Spleen (tissue), 7 donors: Measurements from ENCODE around the genes ZCCHC4 and RBPJ.

- PRO-cap, 4 experiments = peak in 4 of 4 experiments; most common plus-strand start chr4:25312784 (in 2); most common minus-strand start chr4:25312596 (in 2)
- RAMPAGE, long total RNA, 4 experiments = start-site peak on the plus strand in 2 of 4 experiments, at chr4:25312795-25312861 at its widest, 26 to 150 reads per replicate
Observed at GRCh38 chr4:25312257-25313415, at the start of gene ZCCHC4. Gene ZCCHC4 (plus strand): TSS chr4:25312774.

GRCh38 chr4:25373145-25373490, 3.9 kb upstream of the ANAPC4 start:
- PRO-cap, 4 experiments = no peak in any of the 4 experiments
- RAMPAGE, long total RNA, 4 experiments = no peak in any of the 4 experiments

DNA sequence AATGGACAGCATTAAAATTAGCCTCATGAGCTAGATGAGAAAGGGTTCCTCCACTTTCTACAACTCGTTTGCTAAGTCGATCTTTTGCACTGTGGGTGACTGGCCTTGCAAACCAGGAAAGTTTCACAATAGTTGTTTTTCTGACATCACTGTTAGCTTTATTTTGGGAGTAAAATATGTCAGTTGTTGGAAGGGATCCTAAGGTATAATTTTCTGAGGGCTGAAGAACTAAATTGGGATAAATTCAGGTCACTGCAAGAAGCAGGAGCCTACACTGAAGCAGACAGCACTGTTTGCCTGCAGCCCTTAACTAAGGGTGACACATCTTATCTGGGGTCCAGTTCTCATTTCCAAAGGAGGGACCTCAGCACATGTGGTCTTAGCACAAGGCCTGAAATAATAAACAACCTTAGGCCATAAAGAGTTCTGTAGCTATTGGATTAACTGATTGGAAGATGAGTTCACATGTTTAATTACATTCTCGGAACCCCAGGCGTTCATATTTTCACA, 29.2 kb downstream of the ANAPC4 start:
- PRO-cap, 4 experiments = no peak in any of the 4 experiments
- RAMPAGE, long total RNA, 4 experiments = no peak in any of the 4 experiments

GRCh38 chr4:25652042-25652713, 3.5 kb upstream of the SLC34A2 start:
- PRO-cap, 4 experiments = no peak in any of the 4 experiments
- RAMPAGE, long total RNA, 4 experiments = no peak in any of the 4 experiments

- PRO-cap, 4 experiments = no peak in any of the 4 experiments
- RAMPAGE, long total RNA, 4 experiments = no peak in any of the 4 experiments
Observed at GRCh38 chr4:25653291-25653604, 2.4 kb upstream of the SLC34A2 start.

DNA sequence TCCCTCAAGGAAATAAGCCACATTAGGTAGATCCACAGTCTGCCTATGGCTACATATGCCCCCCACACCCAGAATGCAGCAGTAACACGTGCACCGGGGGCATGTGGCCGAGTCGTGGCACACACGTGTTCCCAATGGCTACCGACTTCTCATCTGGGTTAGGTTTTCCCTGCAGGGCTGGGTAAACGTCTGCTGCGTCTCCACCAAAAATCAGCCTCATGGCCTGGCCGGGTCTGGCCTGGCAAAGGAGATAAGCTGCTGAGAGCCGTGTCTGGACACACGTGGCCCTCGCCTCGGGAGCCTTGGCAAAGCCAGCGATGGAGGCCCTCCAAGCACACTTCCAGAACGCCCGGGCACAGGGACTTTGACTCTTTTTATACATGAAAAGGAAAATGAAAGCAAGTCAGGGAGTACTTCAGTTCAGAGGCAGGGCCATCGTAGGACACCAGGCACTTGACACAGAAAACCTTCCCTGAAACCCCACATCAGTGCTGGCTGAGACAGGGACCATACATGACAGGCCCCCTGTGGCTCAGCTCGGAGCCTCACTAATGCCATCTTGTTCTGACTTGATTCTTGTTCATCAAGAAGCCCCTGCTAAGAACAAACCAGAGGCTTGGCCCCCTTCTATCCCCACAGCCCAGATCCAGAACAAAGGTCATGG, 19.1 kb downstream of the SEL1L3 start:
- PRO-cap, 4 experiments = peak in 4 of 4 experiments; most common plus-strand start position 488 of the sequence (in 4); most common minus-strand start position 347 of the sequence (in 3)
- RAMPAGE, long total RNA, 4 experiments = no peak in any of the 4 experiments

DNA sequence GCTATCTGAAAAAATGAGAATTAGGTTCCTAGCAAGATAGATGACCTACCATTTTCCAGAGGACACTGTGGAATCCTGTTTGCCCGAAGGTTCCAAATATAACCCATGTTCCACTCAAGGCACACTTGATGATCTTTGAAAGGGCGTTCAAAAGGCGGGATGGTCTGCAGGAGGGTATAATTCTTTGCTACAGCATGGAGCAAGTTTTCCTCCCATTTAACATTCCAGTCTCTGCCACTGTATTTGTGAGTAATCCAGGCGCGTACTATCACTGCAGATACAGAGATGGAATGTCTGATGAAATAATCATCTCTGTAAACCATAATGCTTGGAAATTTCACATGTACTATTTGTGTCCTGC, 15.6 kb downstream of the SEL1L3 start:
- PRO-cap, 4 experiments = no peak in any of the 4 experiments
- RAMPAGE, long total RNA, 4 experiments = no peak in any of the 4 experiments

GRCh38 chr4:26204184-26204564, 116.6 kb upstream of the RBPJ start:
- PRO-cap, 4 experiments = peak in 2 of 4 experiments; most common plus-strand start chr4:26204407 (in 2)
- RAMPAGE, long total RNA, 4 experiments = no peak in any of the 4 experiments

GRCh38 chr4:26320109-26321179, at the start of gene RBPJ:
Gene RBPJ (plus strand): TSS chr4:26321014.
- PRO-cap, 4 experiments = peak in 4 of 4 experiments; most common plus-strand start chr4:26321014 (in 4); most common minus-strand start chr4:26320936 (in 4)
- RAMPAGE, long total RNA, 4 experiments = start-site peak on the plus strand in 4 of 4 experiments, at chr4:26320781-26321028 at its widest, 99 to 1,735 reads per replicate; start-site peak on the minus strand in 3 of 4 experiments, at chr4:26320873-26320912 at its widest, 7 to 31 reads per replicate

- PRO-cap, 4 experiments = no peak in any of the 4 experiments
- RAMPAGE, long total RNA, 4 experiments = no peak in any of the 4 experiments
Observed at GRCh38 chr4:26803300-26804075, 57.2 kb upstream of the STIM2 start.

- PRO-cap, 4 experiments = peak in 2 of 4 experiments; most common plus-strand start chr4:26861757 (in 1); most common minus-strand start chr4:26861805 (in 1)
- RAMPAGE, long total RNA, 4 experiments = no peak in any of the 4 experiments
Observed at GRCh38 chr4:26861725-26862292, 1.2 kb downstream of the STIM2 start.

DNA sequence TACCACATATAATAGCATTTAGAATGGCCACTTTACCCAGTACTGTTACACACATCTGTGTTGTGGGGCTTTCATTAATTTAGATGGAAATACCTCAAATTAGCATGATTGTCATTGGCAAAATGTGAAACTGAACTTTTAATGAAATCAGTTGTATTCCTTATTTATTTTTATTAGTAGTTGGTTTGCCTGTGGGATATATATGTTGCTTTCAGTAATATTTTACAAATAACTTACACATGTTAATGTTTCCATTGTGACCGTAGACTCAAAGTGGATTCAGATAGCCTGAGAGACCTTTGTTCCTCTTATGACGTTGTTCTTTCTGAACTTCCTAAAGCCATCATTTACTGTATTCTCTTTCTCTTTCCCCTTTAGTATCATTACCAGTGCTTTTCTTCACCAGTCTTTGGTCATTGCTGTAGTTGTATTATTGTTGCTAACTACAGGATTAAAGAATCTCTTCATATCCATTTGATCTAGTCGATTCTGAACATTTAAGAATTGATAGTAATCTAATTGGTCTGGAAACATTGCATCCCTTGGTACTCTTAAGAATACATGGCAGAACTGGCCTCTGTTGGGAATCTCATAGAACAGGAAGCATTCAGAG, 4.2 kb downstream of the STIM2 start:
- PRO-cap, 4 experiments = peak in 1 of 4 experiments; most common minus-strand start position 270 of the sequence (in 1)
- RAMPAGE, long total RNA, 4 experiments = no peak in any of the 4 experiments

DNA sequence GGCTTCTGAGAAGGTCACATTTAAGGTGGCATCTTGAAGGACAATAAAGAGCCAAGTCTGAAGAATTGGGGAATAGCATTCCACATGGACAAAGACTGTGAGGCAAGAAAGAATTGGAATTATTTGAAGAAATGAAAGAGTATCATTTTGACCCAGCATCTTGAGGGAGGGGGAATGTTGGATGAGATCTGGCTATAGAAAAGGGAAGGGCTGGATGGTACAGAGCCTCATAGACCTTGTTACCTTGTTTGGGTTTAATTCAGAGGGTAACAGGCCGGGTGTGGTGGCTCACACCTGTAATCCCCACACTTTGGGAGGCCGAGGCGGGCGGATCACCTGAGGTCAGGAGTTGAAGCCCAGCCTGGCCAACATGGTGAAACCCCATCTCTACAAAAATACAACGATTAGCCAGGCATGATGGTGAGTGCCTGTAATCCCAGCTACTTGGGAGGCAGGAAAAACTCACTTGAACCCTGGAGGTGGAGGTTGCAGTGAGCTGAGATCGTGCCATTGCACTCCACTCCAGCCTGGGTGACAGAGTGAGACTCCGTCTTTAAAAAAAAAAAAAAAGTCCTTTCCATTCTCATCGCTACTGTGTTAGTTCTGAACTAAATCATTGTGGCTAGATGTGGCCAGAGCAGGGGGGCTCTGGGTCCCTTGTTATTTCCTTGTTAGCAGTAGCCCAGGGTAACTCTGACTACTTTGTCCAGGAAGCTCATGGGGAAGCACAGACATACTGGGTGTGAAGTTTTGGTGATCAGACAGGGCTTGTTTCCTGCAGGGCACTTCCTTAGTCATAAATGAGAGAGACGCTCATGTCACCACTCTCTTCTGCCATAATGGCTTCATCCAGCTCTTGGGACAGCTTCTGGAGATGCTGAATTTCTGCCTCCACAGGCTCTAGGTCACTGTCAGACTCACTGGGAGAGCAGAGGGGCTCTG, 12.5 kb downstream of the STIM2 start:
- PRO-cap, 4 experiments = no peak in any of the 4 experiments
- RAMPAGE, long total RNA, 4 experiments = no peak in any of the 4 experiments

- PRO-cap, 4 experiments = peak in 4 of 4 experiments; most common plus-strand start chr4:26886147 (in 4); most common minus-strand start chr4:26886031 (in 2)
- RAMPAGE, long total RNA, 4 experiments = no peak in any of the 4 experiments
Observed at GRCh38 chr4:26885904-26886755, 25.5 kb downstream of the STIM2 start.

- PRO-cap, 4 experiments = no peak in any of the 4 experiments
- RAMPAGE, long total RNA, 4 experiments = no peak in any of the 4 experiments
Observed at GRCh38 chr4:27024408-27025137, 163.9 kb downstream of the STIM2 start.

DNA sequence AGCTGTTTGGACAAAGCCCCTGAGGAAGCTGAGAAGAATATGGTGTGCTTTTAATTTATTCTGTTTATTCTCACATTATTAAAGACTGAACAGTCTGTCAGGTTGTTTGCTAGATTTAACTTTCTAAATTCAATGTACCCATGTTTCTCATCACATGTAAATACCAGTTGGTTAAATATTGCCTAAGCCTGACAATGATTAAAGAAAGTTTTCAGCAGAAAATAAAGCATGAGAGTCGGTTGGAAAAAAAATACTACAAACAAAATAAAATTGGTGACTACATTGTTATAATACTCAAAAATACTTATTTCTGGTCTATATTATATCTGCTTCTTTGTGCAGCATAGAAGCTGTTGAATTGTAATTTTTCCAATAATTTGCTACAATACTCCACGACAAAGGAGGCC, 1974.7 kb downstream of the ARAP2 start:
- PRO-cap, 4 experiments = no peak in any of the 4 experiments
- RAMPAGE, long total RNA, 4 experiments = no peak in any of the 4 experiments

- PRO-cap, 4 experiments = no peak in any of the 4 experiments
- RAMPAGE, long total RNA, 4 experiments = no peak in any of the 4 experiments
Observed at GRCh38 chr4:35478965-35479491, 765.3 kb downstream of the ARAP2 start.

DNA sequence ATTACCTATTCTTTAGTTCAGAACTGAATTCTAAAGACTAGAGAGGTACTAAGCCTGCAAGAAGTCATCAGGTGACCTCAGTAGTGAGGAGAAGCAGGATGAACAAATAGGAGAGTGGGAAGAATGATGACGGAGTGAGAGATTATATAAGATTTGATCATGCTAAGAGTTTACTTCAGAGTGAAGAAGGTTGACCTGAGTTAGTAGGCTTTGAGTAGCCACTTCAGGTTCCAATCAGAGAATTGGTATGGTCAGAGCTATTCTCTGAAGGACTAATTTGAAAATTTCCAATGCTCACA, 1.6 kb downstream of the DTHD1 start:
- PRO-cap, 4 experiments = peak in 1 of 4 experiments; most common plus-strand start position 178 of the sequence (in 1); most common minus-strand start position 85 of the sequence (in 1)
- RAMPAGE, long total RNA, 4 experiments = no peak in any of the 4 experiments

- PRO-cap, 4 experiments = no peak in any of the 4 experiments
- RAMPAGE, long total RNA, 4 experiments = no peak in any of the 4 experiments
Observed at GRCh38 chr4:37454324-37454968, 721 bp downstream of the C4orf19 start.

DNA sequence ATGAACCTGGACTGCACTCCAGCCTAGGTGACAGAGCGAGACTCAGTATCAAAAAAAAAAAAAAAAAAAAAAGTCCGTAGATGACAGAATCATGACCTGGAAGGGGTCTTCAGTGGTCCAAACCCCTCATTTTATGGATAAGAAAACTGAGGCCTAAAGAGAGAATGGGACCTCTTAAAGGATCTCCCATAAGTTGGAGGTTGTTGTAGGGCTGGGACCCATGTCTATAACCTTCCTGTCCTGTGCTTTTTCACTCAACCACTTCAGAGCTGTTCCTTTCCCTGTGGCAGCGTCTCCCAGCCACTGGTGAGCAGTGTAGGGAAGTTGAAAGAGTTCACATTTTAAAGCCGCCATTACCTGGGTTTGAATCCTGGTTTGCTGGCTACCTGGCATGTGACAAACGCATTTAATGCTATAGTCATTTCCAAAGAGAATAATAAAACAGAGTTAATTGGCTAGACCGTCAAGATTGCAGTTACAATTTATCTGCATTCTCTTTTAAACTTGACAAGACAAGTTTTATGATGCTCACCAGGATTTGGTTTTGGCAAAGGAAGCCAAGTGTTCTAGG, 9.3 kb downstream of the C4orf19 start:
- PRO-cap, 4 experiments = no peak in any of the 4 experiments
- RAMPAGE, long total RNA, 4 experiments = no peak in any of the 4 experiments